Endometrial microvascular endothelial cells (primary cell): ENCODE measurements around the gene TMEM170B.

- RAMPAGE, long total RNA: no peak
These were observed 102.8 kb upstream of the TMEM170B start for GRCh38 chr6:11434641-11435261.

DNA sequence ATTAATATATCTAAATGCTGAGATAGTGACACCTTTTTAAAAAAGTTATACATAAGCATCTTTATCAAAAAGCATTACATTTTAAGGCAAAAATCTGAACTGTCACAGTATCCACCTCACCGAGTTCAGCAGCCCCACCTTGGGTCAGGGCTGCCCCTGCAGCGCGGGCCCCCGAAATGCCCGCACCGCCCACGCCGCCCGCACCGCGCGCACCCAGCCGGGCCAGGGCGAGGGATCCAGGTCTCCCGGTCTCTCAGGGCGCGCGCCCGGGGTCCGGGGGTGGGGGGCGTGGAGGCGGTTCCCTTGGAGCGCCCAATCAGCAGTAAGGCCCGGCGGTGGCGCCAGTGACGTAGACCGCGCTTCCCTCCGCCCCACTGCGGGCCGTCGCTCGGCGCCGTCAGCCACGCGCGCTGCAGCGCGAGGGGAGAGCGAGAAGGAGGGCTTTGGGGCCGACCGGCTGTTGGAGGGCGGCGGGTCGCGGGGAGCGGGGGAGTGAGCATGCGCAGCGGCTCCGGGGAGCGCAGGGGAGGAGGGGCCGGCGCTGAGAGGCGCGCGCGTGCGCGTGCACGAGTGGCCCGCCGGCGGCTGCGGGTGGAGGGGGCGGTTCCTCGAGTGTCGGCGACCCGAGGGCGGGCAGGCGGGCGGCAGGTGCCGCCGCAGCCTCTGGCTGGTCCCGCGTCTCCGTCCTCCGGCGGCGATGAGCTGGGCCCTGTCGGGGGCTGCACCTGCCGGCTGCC is at the start of gene TMEM170B:
Gene TMEM170B (plus strand): TSS at position 607 of the 737 bp plus-strand sequence.
- RAMPAGE, long total RNA: no peak

DNA sequence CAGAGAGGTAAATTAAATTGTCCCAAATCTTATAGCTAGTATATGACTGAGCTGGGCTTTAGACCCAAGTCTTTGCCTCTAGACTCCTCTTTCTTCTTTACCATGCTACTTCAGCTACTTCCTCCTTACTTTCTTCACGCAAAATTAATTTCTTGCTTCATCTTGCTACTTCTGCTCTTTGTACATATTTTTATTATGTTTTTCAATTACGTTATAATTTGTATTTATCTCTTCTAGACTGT is 5.3 kb downstream of the TMEM170B start:
- RAMPAGE, long total RNA: no peak

DNA sequence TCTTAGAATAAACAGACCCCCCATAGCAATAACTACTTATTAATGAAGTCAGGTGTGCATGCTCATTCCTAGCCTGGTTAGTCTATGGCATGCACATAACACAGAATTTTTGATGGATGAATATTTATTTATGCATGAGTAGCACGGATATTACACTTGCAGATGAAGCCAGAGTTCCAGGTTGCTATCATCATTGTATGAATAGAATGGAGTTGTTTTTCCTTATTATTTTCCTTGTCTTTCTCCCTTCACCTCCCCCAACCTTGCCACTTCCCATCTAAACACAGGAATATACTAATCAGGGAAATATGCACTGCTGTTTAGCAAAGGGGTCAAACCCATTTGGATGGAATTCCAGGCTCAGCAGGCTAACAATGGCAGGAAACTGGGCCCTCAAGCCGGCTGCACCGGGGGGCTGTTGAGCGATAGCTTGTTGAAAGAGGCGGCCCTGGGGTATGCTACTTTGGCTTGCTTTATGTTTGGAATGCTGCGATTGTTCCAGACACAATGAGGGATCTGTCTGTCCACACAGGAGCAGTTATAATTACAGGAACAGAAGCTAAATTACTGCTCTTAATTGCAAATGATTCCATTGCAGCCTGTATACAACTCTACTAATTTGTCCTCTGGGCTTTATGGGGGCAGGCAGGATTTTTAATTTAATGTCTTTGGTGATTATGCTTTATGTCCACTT is 112.7 kb downstream of the TMEM170B start:
- RAMPAGE, long total RNA: no peak

GRCh38 chr6:11785613-11786338 is 7.2 kb upstream of the ADTRP start:
- RAMPAGE, long total RNA: no peak

DNA sequence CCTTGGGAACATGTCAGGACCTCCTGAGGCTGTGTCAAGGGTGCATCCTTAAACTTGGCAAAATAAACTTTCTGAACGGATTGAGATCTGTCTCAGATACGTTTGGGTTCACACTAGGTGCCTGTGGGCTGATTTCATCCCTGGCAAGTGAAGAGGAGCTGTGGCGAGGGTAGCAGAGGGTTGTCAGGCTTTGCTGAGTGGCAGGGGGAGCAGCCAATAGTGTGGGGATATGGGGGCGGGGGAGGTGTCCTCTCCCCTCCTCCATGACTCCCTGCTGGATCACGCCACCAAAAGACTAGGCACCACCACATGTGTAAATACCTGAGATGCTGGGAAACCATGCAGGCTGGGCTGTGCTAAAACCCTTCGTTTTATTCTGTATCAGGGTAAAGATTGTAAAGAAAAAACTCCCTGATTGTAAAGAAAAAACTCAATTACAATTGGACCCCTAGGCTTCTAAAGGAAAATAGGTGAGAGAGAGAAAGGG is 26.7 kb upstream of the ADTRP start:
- RAMPAGE, long total RNA: no peak

GRCh38 chr6:11805711-11805972 is 27.0 kb upstream of the ADTRP start:
- RAMPAGE, long total RNA: no peak

DNA sequence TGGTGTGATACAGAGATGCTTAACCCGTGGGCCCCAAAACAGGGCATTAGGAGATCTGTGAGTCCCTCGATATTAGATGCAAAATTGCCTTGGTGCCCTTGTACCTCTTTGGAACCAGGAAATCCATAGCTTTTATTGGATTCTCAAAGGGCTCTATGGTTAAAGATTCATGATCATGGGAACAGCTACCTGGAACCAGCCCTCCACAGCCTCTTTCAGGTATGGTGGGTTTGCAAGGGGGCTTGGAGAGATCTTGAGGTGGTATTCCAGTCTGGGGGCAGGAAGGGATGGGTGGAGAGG is 91.4 kb upstream of the HIVEP1 start:
- RAMPAGE, long total RNA: no peak

GRCh38 chr6:12001624-12002062 is 10.5 kb upstream of the HIVEP1 start:
- RAMPAGE, long total RNA: no peak

DNA sequence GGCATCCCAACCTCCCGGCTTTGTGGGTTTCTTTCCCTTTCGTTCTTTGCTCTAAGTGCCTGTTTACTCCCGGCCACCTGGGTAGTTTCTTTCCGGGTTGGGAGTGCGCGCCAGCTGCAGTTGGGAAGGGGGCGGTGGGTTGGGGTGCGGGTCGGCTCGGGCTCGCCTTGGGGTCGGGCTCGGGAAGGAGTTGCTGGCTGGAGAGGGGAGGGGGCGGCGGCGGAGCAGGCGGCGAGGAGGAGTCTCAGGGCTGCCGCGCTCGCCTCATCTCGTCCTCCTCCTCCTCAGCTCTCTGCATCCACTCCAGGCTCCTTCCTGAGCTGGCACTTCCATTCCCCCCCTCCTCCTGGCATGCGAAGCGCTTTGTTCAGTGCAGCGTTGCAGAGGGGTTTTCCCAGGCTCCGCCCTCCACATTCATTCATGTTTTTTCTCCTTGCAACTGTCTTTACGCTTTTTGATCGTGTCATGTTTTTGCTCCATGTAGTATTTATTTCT is 810 bp downstream of the HIVEP1 start:
- RAMPAGE, long total RNA: no peak

- RAMPAGE, long total RNA: start-site peak on the plus strand at chr6:12957339-12957379, 29 and 20 reads in 2 replicates
These were observed 240.7 kb downstream of the PHACTR1 start for GRCh38 chr6:12956875-12958141.

GRCh38 chr6:13038312-13038640 is 290.1 kb downstream of the TBC1D7 start:
- RAMPAGE, long total RNA: no peak

- RAMPAGE, long total RNA: no peak
These were observed 54.6 kb downstream of the TBC1D7 start for GRCh38 chr6:13273551-13274421.

GRCh38 chr6:13354122-13355022 is 26.0 kb upstream of the TBC1D7 start:
- RAMPAGE, long total RNA: no peak

GRCh38 chr6:13355831-13356586 is 27.7 kb upstream of the TBC1D7 start:
- RAMPAGE, long total RNA: no peak

- RAMPAGE, long total RNA: no peak
These were observed 69.0 kb upstream of the TBC1D7 start for GRCh38 chr6:13397218-13397951.

GRCh38 chr6:13397952-13398531 is 69.7 kb upstream of the TBC1D7 start:
- RAMPAGE, long total RNA: no peak

- RAMPAGE, long total RNA: no peak
These were observed 61.5 kb downstream of the GFOD1 start for GRCh38 chr6:13425856-13426395.

DNA sequence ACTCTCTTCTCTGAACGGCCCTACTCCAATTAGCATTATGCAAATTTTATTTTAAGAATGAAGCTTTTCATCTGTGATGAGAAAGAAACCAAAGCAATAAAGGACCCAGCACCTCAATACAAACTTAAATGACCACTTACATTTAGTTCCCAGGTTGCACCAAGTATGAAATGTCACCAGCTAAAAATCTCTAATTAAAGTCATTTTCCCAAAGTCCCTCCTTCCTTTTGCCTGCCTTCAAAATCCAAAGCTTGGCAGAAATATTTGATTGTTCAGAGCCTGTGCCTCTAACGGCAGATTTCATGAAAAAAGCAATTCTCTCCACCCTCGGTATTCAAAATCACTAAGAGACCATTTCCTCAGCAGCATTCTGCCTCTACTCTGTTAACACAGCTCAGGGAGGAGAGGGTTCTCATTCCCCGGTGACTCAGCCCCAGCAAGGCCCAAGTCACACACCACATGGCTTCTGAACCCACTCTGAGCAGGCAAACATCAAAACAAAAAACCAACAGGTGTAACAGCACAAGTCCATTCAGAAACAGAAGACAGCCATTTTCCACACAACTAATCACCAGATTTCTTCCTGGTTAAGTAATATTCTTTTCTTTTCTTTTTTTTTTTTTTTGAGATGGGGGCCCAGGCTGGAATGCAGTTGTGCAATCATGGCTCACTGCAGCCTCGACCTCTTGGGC is 55.6 kb downstream of the GFOD1 start:
- RAMPAGE, long total RNA: no peak

- RAMPAGE, long total RNA: no peak
These were observed 2.2 kb downstream of the GFOD1 start for GRCh38 chr6:13485260-13485486.